Occipital lobe (tissue), 2 donors: ENCODE data around the gene ZNF138.

DNA sequence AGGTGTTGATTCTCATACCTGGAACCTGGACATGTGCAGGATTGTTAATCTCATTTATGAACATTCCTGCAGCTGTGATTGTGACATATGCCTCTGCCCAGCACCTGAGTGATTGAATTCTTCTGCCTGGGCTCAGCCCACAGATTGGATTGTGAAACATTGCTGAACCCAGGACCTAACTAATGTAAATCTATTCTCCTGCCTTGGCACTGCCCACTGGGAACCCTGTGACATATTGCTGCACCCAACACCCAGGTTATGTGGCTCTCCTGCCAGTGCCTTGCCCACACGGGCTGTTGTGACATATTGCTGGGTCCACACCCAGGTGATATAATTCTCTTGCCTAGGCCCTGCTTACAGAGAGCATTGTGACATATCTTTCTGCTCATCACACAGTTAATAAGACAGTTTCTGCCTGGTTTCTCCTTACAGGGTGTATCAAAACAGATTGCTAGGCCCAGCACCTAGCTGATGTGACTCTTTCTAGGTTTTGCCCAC, 50.8 kb upstream of the ZNF680 start:
- RAMPAGE, long total RNA, result no peak

DNA sequence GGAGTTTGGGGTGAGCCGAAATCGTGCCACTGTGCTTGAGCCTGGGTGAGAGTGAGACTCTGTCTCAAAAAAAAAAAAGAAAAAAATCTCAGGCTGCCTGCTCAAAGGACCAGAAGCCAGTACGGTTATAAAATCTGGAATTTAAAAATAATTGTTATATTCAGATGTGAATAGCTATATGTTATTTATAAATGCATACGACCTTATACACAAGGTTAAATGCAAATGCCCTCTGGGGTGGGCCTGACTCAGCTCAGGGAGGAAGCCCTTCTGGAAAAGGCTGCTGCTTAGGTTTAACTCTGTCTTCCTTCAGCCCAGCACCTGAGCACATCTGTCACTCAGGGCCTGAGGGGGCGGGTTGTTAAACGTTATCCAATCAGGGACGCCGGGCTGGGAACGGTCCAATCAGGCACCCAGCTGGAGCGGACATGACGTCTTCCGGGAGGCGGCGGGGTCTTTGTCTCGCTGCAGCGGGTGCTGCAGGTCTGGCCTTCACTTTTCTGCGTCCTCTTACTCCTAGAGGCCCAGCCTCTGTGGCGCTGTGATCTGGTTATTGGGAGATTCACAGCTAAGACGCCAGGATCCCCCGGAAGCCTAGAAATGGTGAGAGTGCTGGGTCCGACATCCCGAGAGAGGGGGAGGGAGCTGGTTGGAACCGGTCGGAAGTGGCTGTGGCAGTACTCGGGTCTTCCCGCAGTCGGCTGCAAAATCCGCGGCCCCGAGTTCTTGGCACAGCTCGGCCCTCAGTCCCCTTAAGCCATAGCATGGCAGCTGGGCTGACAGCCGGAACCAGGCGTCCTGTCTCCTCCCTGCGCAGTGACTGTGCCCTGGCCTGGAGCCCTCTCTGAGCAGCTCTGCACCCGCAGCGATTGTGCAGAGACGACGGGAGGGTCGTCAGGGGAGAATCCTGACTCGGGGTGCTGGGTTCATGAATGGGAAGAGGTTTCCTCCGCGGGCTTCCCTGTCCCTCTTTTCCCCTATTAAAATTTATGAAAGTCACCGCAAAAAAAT, at the start of gene ZNF138:
ZNF138 (plus strand) TSS at position 460 of the 1,011 bp plus-strand sequence.
- RAMPAGE, long total RNA, result start-site peak on the plus strand centred at position 478 of the sequence, 36 bp wide, 214 and 179 reads in 2 replicates

DNA sequence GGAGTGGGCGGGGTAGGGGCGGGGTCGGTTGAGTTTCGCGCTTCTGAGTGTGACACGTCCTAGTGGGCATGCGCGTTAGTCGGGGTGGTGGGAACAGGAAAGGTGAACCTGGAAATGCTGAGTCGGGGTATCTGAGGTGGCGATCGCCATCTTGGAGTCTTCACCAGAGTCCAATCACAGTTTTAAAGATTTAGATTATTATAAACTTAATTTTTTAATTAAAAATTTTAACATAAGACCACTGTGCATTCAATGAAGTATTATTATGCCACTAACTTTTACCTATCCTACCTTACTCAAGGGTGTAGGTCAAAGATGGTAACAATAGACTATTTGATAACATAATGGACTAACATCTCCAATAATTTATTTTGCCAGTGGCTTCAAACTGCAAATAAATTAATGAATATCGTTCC, 45.8 kb downstream of the ZNF138 start:
- RAMPAGE, long total RNA, result no peak

- RAMPAGE, long total RNA, result no peak
Measured at GRCh38 chr7:64882811-64883065, 20.3 kb upstream of the ZNF273 start.

DNA sequence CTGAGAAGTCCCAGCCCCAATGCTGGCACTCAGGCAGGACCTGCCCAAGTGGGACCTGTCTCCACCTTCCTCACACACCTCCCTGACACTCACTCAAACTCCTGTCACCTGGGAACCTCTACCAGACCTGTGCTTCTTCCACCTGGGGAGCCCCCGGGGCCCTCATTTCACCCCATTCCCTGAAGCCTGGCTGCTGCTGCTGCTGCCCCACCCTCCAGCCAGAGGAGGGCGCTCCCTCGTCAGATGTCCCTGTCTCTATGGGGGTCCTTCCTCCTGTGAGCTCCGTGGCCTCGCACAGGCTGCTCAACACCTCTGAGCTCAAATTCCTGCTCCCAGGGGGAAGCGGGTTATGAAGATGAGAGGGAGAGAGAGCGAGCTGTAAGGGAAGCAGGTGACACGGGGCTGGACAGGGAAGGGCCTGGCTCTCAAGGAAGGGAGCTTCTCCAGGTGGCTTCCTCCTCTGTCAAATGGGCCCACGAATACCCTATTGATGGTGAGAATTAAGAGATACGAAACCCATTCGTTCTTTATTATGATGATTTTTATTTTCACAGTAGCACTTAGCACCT, 15.0 kb upstream of the ZNF273 start:
- RAMPAGE, long total RNA, result no peak

GRCh38 chr7:64888588-64889793, 14.1 kb upstream of the ZNF273 start:
- RAMPAGE, long total RNA, result no peak

DNA sequence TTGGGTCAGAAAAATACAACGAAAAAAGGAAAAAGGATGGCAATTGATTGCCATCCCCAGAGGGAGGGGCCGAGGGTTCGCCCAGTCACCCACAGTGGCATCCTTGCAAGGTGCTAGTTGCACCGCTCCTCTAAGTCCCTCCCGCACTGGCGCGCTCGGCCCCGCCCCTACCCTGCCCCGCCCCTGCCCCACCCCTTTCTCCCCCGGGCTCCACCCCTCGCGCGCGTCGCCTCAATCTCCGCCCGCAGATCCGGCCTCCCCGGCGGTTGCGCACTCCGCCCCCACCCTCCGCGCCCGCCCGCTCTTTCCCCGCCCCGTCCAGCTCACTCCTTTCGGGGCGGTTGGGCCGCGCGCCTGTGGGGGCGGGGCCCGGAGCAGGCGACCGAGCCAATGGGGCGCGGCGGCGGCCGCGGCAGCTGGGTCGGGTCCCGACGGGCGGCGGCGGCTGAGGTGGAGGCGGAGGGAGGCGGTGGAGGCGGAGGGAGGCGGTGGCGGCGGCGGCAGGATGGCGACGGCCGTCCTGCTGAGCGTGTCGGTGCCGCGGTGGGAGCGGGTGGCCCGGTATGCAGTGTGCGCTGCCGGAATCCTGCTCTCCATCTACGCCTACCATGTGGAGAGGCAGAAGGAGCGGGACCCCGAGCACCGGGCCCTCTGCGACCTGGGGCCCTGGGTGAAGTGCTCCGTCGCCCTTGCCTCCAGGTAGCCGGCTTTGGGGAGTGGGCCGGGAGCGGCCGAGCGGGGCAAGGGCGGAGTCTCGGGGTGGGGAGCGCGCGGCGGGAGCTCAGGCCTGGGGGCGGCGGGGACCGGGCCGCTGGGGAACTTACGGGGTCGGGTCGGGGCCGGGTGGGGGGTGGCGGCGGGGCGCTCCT, 31.6 kb upstream of the ERV3-1 start:
- RAMPAGE, long total RNA, result no peak

DNA sequence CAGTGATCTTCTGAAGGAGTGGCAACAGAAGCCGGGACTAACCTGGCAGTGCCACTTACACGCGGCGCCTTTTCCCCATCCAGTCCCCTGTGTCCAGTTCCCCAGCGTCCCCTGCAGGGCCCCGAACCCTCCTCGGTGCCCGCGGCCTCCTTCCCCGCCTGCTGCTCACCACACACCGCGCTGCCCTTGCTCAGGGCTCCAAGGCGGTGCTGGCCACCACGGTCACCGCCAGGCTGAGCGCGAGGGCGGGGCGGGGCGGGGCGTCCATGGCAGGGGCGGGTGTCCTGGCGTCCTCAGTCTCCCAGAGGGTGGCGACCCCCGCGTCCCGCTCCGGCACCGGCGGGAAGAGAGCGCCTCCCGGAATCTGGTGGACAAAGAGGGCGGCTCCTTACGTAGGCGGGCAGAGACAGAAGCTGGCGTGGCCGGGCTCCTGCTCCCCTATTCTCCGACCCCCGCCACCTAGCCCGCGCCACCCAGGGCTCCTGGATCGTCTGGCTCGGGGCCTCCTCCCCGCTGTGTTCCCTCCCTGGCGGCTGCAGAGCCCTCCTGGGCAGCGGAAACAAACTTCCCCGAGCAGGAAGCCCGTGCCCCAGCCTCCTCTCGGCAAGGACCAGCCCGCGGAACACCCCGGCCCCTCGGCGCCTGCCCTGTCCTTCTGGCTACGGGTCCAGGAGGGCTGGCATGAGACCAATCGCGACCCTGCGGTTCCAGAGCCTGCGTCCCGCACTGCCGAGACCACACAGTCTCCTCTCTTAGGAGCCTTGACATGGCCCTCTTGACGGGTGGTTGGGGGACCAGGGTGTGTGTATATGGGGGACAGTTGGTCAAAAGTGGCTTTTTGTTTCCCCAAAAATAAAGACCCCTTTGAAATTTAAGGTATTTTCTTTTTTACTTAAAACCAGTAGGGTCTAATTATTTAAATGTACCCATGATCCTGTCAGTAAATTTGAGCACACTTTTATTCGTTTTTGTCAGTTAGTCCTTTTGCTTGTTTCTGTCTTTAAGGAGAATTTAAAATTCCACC, 133.8 kb upstream of the ZNF92 start:
- RAMPAGE, long total RNA, result no peak

- RAMPAGE, long total RNA, result no peak
Measured at GRCh38 chr7:65975840-65976600, 6.0 kb downstream of the GUSB start.

GRCh38 chr7:66044186-66044684, 31.4 kb upstream of the ASL start:
- RAMPAGE, long total RNA, result no peak

GRCh38 chr7:66095171-66095554, 19.5 kb upstream of the CRCP start:
- RAMPAGE, long total RNA, result no peak

DNA sequence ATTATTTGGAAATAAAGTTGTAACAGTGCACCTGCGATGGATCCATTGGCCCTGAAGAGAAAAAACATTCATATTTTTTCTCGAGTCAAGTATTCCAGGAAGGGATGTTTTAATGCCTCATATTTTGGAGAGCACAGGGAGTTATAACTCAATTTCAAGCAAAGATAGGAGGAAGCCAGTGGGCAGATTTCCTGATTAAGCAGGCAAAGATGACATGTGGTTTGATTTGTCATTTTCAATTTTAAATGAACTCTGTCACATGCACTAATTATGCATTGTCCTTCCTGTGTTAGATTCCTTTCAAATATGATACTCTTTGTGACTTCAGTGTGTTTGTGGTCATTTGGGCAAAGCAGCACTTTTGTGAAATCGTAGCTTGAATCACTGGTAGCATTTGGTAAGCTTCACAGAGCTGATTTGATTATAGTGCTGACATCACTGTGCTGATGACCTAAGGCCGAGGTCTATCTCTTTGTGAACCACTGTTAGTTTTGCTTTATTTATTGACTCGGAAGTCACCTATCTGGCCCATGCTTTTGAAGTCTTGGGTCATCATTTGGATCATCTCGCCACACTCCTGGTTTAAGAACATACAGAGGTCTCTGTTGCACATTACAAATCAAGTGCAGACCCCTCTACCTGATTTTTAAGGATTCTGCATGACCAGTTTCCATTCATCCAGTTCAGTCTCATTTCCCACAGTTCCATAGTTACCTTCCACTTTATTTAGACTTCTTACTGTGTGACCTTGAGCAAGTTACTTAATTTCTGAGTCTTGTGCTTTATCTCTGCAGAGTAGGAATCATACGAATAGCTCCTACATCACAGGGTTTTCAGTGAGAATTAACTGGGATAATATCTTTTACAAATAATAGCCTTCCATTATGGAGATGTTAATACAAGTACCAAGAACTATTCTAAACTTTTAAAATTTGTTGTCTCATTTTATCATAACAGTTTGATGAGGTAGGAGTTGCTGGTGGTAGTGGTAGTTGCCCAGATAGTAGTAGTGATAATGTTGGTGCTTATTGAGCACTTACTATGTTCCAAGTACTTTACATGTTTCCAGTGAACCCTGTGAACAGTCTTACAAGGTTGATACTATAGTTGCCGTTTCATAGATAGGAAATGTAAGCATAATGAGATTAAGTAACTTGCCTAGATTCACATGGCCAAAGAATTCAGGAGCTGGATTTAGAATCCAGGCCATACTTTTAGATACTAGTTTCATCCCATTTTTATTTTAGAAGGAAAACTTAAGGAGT, 11.5 kb downstream of the CRCP start:
- RAMPAGE, long total RNA, result no peak

DNA sequence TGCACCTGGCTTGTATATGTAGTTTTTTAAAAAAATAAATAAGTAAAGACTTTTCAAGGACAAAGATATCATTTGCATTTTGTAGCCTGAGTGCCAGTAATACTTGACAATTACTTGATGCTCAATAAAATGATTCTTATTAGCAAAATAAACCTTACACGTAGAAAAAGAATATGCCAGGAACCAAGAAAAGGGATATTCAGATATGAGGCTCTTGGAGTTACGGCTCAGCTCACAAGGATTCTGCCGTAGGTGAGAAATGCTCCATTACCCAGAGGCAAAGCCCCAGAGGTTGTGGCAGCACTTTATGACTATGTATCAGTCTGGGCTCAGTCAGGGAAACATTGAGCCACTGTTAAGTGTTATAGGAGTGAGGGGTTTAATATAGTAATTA, 98.6 kb downstream of the TPST1 start:
- RAMPAGE, long total RNA, result no peak

DNA sequence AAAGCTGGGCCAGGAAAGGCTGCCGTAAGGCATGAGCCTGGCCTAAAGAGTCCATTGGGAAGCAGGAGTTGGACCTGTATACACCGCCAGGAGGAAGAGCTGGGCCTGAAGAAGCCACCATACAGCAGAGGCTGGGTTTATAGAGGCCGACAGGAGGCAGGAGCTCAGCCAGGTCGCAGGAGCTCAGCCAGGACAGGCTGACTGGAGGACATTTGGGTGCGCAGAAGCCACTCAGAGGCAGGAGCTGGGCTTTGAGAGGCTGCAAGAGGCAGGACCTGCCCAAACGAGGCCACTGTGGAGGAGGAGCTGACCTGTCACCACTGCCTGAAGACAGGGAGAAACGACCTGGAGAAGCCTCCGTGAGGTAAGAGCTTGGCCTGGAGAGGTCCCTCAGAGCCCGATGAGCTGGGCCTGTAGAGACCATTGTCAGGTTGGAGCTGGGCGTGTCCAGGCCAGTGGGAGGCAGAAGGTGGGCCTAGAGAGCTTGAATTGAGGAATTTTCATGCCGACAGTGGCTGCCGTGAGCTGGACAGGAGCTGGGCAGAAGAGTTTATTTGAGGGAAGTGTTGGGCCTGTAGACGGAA, 173.9 kb downstream of the TPST1 start:
- RAMPAGE, long total RNA, result no peak

- RAMPAGE, long total RNA, result no peak
Measured at GRCh38 chr7:66555087-66555364, 73.7 kb upstream of the KCTD7 start.

DNA sequence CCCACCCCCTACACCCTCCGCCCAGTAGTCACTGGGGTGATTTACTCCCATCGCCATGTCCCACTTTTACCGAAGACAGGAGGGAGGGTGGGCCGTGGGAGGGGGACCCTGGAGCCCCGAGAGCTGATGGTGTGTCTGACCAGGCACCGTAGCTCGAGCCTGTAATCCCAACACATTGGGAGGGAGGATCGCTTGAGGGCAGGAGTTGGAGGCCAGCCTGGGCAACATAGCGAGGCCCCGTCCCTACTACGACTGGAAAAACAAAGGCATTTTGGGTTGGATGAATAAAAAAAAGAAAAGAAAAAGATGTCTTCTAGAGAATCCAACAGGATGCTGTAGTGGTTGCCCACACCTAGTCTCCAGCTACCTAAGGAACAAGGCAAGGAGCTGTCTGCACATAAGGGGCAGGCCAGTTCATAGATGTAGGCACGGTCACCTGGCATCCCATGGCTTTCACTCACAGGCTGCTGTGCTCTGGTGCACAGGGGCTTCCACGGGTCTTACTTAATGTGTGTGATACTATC, 807 bp downstream of the KCTD7 start:
- RAMPAGE, long total RNA, result no peak

GRCh38 chr7:66678679-66679387, 50.2 kb downstream of the KCTD7 start:
- RAMPAGE, long total RNA, result no peak

- RAMPAGE, long total RNA, result no peak
Measured at GRCh38 chr7:66682327-66683069, 53.8 kb downstream of the KCTD7 start.

GRCh38 chr7:66761488-66762214, 21.1 kb downstream of the RABGEF1 start:
- RAMPAGE, long total RNA, result no peak

DNA sequence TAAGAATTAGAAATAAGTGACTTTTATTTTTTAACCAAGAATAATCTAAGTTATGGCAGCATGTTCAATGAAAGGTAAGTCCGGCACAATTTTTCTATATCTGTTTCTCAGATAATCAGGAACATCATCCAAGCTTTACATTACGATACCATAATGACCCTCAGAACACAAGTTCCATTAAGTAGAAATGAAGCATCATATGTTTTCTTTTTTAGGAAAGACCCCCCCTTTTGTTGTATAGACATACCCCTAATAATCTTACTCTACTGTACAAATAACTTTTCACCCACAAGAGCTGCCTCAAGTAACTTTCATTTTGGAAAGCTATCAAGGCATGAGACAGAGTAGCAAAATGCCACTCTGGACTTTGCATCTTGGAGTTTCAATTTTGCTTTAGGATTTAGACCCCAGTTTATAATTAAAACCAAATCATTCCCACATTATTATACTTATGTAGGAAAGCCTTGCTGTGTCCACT, 7.6 kb downstream of the SBDS start:
- RAMPAGE, long total RNA, result no peak